H1 (cell line): ENCODE data around the genes UBR1, CKMT1B and CATSPER2.

GRCh38 chr15:42118735-42119372, 24.5 kb upstream of the PLA2G4D start:
- RRBS, result no CpG with 5 or more reads among the region's 8 CpGs
CAGE:
- cytosol, long polyA plus RNA, result no peak
- long polyA plus RNA, result no peak
- nucleus, long polyA plus RNA, result no peak

GRCh38 chr15:42157587-42158500, 1.4 kb upstream of the PLA2G4F start:
- RRBS, result no CpG with 5 or more reads among the region's 12 CpGs
CAGE:
- cytosol, long polyA plus RNA, result no peak
- long polyA plus RNA, result no peak
- nucleus, long polyA plus RNA, result no peak

GRCh38 chr15:42175602-42176139, 19.2 kb upstream of the PLA2G4F start:
- RRBS, result no CpG with 5 or more reads among the region's 6 CpGs
CAGE:
- cytosol, long polyA plus RNA, result no peak
- long polyA plus RNA, result no peak
- nucleus, long polyA plus RNA, result no peak

DNA sequence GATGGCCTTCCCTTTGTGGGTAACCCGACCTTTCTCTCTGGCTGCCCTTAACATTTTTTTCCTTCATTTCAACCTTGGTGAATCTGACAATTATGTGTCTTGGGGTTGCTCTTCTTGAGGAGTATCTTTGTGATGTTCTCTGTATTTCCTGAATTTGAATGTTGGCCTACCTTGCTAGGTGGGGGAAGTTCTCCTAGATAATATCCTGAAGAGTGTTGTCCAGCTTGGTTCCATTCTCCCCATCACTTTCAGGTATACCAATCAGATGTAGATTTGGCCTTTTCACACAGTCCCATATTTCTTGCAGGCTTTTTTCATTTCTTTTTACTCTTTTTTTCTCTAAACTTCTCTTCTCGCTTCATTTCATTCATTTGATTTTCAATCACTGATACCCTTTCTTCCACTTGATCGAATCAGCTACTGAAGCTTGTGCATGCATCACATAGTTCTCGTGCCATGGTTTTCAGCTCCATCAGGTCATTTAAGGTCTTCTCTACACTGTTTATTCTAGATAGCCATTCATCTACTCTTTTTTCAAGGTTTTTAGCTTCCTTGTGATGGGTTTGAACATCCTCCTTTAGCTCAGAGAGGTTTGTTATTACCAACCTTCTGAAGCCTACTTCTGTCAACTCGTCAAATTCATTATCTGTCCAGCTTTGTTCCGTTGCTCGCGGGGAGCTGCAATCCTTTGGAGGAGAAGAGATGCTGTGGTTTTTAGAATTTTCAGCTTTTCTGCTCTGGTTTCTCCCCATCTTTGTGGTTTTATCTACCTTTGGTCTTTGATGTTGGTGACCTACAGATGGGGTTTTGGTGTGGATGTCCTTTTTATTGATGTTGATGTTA, 22.2 kb upstream of the GANC start:
- RRBS, result no CpG with 5 or more reads among the region's 8 CpGs
CAGE:
- cytosol, long polyA plus RNA, result no peak
- long polyA plus RNA, result no peak
- nucleus, long polyA plus RNA, result no peak

DNA sequence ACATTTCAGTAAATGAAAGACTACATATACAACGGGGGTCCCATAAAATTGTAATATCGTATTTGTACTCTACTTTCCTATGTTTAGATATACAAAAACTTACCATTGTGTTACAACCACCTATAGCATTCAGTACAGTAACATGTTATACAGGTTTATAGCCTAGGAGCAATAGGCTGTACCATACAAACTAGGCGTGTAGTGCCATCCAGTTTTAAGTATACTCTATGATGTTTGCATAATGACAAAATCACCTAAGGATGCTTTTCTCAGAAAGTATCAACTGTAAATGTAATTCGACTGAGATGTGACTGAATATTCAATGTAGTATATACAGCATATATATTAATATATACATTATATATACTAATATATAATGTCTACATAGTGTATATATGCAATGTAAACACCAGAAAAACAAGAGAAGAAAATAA, 1.5 kb upstream of the GANC start:
- RRBS, result no CpG with 5 or more reads among the region's 4 CpGs
CAGE:
- cytosol, long polyA plus RNA, result no peak
- long polyA plus RNA, result no peak
- nucleus, long polyA plus RNA, result no peak

- RRBS, result no CpG with 5 or more reads among the region's 13 CpGs
CAGE:
- cytosol, long polyA plus RNA, result no peak
- long polyA plus RNA, result no peak
- nucleus, long polyA plus RNA, result no peak
These were observed 45.4 kb downstream of the CAPN3 start for GRCh38 chr15:42404509-42405344.

DNA sequence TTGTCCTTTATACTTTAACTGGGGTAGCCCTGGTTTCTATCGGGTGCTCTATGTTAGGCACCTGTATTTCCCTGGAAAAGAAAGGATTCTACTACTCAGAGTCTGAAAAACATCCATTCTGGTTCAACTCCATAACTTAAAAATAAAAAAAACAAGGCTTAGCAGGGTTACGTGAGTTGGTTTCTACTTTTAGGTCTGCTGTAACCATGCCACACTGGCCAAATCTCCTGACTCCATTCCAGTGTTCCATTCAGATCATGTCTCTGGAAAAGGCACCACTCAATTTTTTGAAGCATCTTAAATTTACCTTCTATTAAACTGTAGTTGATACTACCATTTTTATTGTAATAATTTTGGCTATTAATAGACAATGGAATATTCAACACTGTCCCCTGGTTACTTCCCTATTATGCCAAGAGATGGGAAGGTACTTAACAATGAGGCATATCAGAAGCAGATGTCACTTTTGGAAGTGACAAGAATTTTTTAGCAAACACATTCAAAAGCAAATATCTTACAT, 62.1 kb downstream of the CAPN3 start:
- RRBS, result no CpG with 5 or more reads among the region's 2 CpGs
CAGE:
- cytosol, long polyA plus RNA, result no peak
- long polyA plus RNA, result no peak
- nucleus, long polyA plus RNA, result no peak

GRCh38 chr15:42447622-42448033, 43.3 kb downstream of the ZNF106 start:
- RRBS, result no CpG with 5 or more reads among the region's 2 CpGs
CAGE:
- cytosol, long polyA plus RNA, result no peak
- long polyA plus RNA, result no peak
- nucleus, long polyA plus RNA, result no peak

DNA sequence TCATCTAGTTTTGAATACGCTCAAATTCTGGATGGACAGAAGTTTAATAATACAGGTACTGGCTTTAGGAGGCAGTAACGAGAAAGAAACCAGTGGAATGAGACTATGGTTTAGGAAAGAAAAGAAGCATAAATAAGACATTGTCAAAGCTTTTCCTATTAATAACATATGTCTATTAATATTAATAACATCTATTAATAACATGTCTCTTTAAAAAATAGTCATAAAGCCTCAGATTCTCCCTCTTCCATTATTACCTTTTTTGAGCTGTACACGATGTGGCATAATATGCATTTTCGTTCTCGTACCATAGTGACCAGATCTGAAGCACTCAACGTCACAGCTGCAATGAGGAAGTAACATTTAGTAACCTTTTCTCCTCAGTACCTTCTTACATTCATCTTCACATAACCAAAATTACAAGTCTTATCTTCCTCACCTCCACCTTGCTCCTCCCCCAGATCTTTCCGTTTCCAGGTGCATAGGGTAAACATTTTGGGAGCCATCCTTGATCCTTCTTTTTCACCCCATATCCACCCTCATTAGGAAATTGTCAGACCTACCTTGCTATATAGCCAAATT, 18.9 kb downstream of the ZNF106 start:
- RRBS, result no CpG with 5 or more reads among the region's 7 CpGs
CAGE:
- cytosol, long polyA plus RNA, result no peak
- long polyA plus RNA, result no peak
- nucleus, long polyA plus RNA, result no peak

DNA sequence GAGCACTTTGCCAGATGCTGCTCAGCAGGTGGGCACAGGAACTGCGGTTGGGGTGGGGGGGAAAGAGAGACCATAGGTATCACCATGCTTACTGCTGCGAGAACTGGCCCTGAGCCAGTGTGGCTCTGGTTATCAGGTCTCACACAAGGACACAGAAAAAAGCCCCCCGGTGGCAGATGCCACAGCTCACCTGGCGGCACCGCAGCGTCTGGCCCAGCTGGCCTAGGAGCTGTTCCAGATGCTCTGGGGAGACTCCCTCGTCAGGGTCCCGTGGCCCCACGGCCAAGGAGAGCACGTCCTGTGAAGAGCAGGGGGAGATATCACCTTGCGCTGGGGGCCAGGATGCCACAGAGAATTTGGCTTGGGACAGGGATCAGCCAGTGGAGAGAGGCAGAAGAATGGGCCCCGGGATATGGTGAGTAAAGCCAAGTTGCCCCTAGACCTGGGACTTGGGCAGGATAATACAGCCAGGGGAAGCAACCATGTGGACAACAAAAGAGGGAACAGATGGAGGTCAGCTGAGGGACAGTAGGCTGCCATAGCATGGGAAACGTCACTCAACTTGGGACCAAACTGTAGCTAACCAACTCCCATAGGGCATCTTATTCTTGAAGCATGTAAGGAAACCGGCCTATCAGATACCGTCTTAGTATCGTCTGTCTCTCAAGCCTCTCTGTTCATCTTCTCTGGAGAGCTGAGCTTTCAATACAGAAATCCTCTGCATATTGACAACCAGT, 10.6 kb downstream of the CDAN1 start:
- RRBS, result no CpG with 5 or more reads among the region's 16 CpGs
CAGE:
- cytosol, long polyA plus RNA, result no peak
- long polyA plus RNA, result no peak
- nucleus, long polyA plus RNA, result no peak

DNA sequence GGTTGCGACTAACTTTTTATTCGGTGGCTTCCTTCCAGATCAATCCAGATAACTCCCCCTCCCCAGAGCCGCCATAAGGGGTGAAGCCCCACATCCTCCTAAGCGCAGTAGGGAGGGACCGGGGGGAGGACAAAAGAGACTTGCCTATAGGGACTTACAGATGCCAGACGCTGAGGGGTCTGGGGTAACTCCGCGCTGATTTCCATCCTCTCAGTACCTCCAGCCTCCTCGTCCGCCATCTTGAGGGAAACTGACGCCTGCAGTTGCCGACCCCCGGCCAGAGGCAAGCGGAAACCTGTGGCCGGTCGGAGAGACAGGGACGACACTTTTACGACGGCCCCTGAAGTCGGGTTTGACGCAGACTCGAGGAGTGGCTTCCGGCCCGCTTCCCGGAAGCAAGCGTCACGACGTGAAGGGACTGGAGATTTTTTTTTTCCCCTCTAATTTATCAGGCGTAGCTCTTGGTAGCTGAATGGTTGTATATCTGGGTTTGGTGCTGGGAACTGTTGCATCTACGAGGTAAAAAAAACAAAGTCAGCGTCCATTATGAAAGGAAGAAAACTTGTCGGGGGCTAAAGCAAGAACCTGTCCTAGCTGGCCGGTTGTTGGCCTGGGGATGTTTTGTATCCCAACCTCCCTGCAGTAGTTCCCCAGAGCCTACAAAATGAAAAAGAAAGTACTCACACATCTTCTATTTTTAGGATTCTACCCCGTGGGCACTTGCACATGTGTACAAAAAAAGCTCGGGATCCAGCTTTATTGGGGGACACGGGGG, at the start of gene UBR1:
UBR1 (minus strand) TSS at position 255 of the 775 bp plus-strand sequence.
- RRBS, result 2% methylated on average over 9 of the region's 36 CpGs
CAGE:
- cytosol, long polyA plus RNA, result no peak
- long polyA plus RNA, result start-site peak on the minus strand centred at position 262 of the sequence, 137 bp wide, 50 and 94 reads in 2 replicates
- nucleus, long polyA plus RNA, result start-site peak on the minus strand centred at position 262 of the sequence, 14 bp wide, 63 reads

DNA sequence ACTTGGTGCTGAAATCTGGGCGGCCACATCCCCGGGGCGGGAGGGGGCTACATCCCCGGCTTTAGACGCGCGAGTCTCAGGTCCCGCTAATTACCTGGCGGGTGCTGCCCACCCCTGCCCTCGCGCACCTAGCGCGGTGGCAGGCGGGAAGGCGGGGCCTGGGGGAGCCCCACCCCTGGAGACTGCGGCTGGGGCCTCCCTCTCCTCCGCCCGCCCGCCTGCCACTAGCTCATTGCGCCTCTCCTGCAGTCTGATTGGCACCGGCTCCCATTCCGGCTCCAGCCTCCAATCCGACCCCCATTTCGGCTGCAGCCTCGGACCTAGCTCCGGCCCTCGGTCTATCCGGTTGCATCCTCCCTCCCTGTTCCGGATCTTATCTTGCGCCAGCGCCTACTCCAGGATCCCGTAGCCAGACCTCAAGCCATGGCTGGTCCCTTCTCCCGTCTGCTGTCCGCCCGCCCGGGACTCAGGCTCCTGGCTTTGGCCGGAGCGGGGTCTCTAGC, at the start of gene CKMT1B:
CKMT1B (plus strand) TSS at position 232 of the 503 bp plus-strand sequence.
- RRBS, result no CpG with 5 or more reads among the region's 38 CpGs
CAGE:
- cytosol, long polyA plus RNA, result no peak
- long polyA plus RNA, result no peak
- nucleus, long polyA plus RNA, result no peak

DNA sequence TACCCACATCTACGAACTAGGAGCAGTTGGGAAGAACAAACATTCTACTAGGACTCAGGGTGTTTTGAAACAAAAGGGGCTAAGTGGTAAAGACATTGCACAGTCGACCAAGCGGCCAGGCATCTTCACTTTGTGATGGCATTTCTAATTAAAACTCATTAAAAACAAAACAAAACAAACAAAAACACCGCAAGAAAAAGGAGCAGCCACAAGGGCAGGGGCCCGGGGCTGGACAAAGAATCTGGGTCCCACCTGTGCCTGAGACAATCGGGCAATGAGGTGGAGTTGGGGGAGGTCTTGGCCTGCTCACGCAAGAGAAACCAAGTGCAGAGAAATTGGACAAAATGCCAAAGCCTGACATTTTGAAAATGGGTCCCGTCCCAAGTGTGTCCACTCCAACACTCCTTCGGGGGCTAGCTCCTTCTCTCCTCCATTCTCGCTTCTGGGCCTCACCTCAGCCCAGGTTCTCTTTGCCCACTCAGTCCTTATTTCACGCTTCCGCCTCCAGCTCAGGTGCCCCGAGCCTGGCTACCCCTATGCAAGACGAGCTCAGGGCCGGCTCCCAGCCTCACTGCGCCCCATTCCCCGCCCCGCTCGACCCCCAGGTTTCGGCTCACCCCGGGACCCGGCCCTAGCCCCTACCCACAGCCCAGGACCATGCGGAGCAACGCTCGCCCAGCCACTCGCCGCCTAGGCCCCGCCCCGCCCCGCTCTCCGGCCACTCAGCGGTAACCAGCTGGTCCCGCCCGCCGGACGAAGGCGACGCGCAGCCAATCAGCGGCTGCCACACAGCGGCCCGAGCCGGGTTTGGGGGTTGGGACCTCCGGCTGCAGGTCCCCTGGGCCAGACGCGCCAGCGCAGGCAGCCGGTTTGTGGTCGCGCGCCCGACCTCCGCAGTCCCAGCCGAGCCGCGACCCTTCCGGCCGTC, at the start of gene CATSPER2:
CATSPER2 (minus strand) TSS at position 669 of the 928 bp plus-strand sequence.
- RRBS, result 93% methylated on average over 16 of the region's 58 CpGs
CAGE:
- cytosol, long polyA plus RNA, result no peak
- long polyA plus RNA, result no peak
- nucleus, long polyA plus RNA, result no peak

- RRBS, result no CpG with 5 or more reads among the region's 11 CpGs
CAGE:
- cytosol, long polyA plus RNA, result no peak
- long polyA plus RNA, result no peak
- nucleus, long polyA plus RNA, result no peak
These were observed 801 bp downstream of the PDIA3 start for GRCh38 chr15:43746958-43747519.

- RRBS, result no CpG with 5 or more reads among the region's 22 CpGs
CAGE:
- cytosol, long polyA plus RNA, result no peak
- long polyA plus RNA, result no peak
- nucleus, long polyA plus RNA, result no peak
These were observed 1.0 kb downstream of the SERF2 start for GRCh38 chr15:43792969-43793723.

DNA sequence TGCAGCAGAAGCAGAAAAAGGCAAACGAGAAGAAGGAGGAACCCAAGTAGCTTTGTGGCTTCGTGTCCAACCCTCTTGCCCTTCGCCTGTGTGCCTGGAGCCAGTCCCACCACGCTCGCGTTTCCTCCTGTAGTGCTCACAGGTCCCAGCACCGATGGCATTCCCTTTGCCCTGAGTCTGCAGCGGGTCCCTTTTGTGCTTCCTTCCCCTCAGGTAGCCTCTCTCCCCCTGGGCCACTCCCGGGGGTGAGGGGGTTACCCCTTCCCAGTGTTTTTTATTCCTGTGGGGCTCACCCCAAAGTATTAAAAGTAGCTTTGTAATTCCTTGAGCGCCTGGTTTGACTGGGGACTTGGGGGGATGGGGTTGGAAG, 1.6 kb downstream of the SERF2 start:
- RRBS, result no CpG with 5 or more reads among the region's 10 CpGs
CAGE:
- cytosol, long polyA plus RNA, result no peak
- long polyA plus RNA, result no peak
- nucleus, long polyA plus RNA, result start-site peak on the minus strand centred at position 146 of the sequence, 51 bp wide, 19 reads

GRCh38 chr15:43878406-43878978, 51.7 kb downstream of the WDR76 start:
- RRBS, result no CpG with 5 or more reads among the region's 3 CpGs
CAGE:
- cytosol, long polyA plus RNA, result no peak
- long polyA plus RNA, result no peak
- nucleus, long polyA plus RNA, result no peak

DNA sequence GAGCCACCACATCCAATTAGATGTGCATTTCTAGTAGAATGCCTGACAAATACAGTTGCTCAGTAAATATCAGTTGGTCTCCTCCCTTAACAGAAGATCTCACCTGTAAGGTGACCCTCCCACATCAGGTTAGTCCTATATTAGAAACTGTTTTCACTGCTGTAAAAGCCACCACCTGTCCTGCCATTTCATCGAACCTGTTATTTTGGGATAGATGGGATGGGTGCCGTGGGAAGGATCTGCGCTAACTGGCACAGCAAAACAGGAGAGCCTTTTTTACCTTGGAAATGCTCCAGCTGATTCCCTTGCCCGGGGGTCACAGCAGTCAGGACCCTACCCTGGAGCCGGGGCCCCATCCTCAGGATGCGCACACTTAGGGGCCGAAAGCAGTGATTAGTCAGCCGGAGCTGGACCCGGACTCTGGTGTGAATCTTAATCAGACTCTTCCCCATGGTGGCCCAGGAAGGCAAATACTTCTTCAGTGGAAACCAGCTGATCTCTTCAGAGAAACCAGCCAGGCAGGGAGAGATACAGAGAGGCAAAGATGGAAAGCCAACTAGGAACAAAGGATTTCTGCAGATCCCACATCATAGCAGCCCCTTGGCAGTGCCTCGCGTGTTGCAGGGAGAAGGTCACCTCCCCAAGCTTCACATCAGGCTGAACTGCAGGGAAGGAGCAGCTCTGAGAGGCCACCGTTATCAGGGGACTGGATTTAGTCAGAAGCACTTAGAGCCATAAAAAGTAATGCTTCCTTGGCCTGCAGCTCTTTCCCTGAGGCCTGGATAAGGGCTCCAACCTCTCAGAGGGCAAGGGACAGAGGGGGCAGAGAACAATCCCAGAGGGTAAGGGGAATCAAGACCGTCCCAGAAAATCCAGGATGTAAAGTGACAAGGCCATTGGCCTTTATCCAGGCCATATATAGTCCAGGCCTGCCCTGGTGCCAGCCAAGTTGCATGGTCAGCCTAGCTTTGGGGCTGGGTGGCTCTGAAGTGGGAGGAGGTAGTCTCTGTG, 52.7 kb downstream of the WDR76 start:
- RRBS, result 91% methylated on average over 5 of the region's 13 CpGs
CAGE:
- cytosol, long polyA plus RNA, result no peak
- long polyA plus RNA, result no peak
- nucleus, long polyA plus RNA, result no peak

DNA sequence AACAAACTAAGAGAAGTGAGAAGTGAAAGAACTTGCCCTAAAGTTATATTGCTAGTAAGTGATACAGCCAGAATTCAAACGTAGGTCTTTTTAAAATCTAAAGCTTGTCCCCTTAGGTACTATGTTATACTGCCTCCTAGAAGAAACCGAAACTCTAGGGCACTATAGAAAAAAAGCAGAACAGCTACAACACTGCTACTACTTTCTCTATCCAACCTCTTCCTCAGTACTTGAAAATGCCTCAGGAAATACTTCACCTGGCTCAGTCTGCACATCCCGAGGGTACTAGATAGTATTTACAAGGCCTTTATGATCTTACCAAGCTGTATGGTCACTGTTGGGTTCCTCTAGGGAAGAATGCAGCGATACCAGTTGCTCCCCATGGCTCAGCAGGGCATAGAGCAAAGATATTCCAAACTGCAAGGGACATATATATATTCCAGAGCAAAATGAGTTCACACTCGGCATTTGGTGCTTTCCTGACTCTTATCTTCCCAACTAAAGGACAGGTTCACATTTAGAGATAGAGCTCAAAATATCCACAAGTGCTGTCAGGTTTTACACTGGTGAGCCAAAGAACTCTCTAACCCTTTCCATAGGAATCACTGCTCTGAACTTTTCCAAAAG, 3.4 kb upstream of the SPG11 start:
- RRBS, result no CpG with 5 or more reads among the region's 5 CpGs
CAGE:
- cytosol, long polyA plus RNA, result no peak
- long polyA plus RNA, result no peak
- nucleus, long polyA plus RNA, result no peak

DNA sequence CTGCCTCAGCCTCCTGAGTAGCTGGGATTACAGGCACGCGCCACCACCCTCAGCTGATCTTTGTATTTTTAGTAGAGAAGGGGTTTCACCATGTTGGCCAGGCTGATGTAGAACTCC, 8.0 kb upstream of the TRIM69 start:
- RRBS, result no CpG with 5 or more reads among the region's 2 CpGs
CAGE:
- cytosol, long polyA plus RNA, result no peak
- long polyA plus RNA, result no peak
- nucleus, long polyA plus RNA, result no peak